AG04449 (cell line): ENCODE data around the genes BIVM and ERCC5.

- RRBS: no CpG with 5 or more reads among the region's 8 CpGs
These were observed 145.3 kb downstream of the CLYBL start for GRCh38 chr13:99751703-99752270.

- RRBS: no CpG with 5 or more reads among the region's 10 CpGs
These were observed 112.7 kb downstream of the ZIC5 start for GRCh38 chr13:99858664-99859497.

DNA sequence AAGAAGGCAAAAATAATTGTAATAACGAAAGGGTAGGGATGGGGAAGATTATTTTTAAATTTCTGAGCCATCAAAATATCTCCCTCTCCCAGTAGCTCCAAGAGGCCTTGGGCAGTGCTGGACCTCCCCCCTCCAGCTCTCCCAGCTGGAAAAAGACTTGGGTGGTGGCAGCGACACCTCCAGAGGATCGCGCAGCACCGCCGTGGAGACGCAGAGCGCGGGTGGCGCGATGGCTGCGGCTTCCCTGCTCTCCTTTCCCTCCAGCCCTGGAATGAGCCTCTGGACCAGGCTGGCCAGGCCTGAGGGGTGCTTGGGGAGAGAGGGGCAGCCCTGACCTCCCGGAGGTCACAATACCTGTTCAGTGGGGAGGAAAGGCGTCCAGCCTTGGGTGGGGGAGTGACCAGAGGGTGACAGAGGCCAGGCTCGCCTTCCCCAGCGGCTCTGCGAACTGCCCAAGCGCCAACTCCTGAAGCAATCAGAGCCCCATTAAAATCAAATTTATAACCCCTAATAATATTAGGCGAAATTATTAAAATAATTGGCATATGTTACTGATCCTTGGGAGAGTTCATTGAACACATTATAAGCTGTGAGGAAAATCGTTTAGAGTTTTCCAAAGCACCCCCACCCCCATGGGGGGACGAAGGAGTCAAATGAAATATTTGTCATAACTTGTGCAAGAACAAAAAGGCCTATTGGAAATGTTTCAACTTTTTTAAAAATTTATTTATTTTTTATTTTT, 6.2 kb downstream of the ZIC2 start:
- RRBS: no CpG with 5 or more reads among the region's 21 CpGs

DNA sequence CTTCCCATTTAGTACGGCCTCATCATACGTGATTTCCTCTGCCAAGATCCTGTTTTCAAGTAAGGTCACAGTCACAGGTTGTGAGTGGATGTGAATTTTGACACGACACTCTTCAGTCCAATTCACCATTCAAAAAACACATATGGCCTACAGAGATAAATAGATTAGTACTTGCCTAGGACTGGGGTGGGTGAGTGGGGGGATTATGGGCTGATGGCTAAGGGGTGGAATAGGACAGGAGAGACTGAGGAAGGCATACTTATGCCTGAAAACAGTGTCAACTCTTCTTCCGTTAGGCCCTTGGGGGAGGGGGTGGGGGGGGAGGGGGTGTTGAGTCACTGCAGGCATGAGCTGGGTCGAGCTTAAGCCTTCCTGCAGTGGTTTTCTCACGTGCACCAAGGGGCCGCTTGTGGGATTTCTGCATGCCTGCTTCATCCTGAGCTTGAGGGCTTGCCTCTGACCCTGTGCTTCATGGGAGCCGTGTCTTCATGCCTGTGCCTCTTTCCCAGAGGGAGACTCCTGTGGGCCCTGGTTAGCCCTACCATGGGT, 185.9 kb downstream of the PCCA start:
- RRBS: no CpG with 5 or more reads among the region's 8 CpGs

DNA sequence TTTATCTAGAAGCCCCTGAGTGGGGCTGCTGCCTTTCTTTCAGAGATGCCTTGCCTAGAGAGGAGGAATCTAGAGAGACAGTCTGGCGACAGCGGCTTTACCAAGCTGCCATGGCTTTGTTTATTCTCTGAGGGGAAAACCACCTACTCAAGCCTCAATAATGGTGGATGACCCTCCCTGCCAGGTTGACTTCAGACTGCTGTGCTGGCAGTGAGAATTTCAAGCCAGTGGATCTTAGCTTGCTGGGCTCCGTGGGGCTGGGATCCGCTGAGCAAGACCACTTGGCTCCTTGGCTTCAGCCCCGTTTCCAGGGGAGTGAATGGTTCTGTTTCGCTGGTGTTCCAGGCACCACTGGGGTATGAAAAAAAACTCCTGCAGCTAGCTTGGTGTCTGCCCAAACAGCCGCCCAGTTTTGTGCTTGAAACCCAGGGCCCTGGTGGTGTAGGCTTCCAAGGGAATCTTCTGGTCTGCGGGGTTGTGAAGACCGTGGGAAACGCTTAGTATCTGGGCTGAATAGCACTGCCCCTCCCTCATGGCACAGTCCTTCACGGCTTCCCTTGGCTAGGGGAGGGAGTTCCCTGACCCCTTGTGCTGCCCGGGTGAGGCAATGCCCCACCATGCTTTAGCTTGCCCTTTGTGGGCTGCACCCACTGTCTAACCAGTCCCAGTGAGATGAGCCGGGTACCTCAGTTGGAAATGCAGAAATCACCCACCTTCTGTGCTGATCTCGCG, 211.9 kb downstream of the GGACT start:
- RRBS: no CpG with 5 or more reads among the region's 15 CpGs

- RRBS: no CpG with 5 or more reads among the region's 4 CpGs
These were observed 198.4 kb downstream of the GGACT start for GRCh38 chr13:100390030-100390750.

DNA sequence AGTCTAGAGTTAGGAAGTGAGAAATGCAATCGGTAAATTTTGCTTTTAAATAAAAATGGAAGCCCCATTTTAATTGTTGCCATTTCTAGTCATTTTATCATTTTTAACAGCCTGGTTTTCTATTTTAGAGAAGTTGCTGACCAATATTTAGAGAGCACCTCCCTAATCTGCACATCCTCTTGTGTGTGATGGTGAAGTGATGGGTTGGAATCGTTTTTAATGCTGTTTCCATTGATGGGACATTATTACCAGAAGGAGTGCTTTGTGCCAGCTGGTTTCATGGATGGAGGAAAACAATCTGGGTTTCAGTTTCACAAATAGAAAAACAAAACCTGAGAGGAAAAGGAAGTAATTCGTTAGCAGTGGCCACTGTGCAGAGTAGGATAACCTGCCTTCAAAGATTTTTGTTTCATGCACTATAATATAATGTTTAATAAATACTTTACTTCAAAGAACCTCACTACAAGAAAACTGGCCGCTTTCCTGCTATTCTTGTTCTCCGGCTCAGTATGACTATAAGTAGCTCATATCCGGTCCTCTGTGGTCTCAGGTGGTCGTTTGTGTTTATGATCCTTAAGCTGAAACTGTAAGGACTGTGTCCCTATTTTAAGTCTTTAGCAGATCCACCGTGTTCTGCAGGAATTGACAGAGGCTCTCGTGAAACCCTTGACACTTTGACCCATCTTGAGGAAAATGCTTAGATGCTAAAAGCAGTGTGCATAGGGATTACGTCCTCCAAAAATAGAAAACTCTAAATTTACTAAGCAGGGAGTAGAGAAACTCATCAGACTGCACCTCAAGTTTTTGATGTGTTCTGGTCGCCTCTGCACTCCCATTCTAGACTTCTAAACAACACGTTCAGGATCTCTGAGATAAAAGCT, 104.7 kb downstream of the GGACT start:
- RRBS: no CpG with 5 or more reads among the region's 12 CpGs

DNA sequence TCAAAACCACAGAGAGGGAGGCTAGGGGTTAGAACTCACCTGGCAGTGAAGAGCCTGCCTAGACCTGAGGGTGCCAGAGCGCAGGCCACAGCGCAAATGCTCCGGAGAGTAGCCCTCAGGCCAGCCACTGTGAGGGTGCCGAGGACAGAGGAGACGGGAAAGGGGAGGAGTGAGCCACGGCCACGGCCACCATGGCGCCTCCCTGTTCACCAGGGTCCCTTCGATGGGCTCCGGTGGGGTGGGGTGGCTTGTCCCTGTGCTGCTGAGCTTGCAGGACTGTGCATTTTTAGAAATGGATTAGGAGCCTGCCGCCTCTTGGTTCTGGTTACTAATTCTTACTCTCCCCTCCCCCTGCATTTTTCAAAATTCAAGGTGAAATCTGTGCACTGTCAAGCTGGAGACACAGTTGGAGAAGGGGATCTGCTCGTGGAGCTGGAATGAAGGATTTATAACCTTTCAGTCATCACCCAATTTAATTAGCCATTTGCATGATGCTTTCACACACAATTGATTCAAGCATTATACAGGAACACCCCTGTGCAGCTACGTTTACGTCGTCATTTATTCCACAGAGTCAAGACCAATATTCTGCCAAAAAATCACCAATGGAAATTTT, 58.8 kb downstream of the GGACT start:
- RRBS: no CpG with 5 or more reads among the region's 15 CpGs

DNA sequence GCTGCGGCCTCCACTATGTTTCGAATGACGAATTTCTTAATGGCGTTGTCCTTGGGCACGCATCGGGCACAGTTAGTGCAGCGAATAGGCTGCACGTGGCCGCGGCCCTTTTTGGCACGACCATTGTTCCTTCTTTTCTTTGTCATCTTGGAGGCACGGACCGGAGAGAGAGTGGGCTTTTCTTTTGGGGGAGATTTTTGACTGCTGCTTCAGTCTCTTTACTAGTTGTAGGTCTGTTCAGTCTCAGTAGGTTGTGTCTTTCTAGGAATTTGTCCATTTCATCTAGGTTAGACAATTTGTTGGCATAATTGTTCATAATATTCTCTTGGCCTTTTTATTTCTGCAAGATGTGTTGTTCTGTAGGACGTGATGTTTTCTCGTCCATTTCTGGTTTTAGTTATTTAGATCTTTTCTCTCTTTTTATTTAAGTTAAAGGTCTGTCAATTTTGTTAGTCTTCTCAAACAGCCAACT, 48.5 kb downstream of the GGACT start:
- RRBS: no CpG with 5 or more reads among the region's 15 CpGs

DNA sequence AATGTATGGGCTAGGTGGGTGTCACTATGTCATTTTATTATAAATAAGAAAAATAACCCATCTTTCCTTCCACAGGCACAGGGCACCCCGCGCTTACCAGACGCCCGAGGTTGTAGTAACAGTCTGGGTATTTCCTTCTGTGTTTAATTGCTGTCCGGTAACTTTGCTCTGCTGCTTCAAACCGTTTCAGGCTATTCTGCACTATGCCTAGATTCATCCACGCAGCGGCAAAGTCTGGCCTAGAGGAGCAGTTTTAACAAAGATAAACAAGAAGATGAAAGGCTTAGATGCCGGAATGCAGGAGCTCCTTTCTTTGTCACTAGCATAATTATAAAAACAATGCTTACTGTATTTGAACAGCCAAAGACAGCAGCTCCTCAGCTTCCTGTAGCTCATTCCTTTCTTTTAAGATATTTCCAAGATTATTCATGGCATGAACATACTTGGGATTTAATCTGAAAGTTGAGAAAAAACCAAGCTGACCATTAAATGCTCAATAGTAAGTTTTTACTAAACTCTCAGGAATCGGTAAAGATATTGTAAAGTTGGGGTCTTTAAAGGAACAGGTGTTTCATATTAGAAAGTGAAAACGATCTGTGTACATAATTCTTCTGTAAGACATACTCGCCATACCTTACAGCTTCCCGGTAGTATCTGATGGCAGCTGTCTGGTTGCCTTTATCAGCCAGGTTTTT, 37.0 kb upstream of the GGACT start:
- RRBS: no CpG with 5 or more reads among the region's 13 CpGs

DNA sequence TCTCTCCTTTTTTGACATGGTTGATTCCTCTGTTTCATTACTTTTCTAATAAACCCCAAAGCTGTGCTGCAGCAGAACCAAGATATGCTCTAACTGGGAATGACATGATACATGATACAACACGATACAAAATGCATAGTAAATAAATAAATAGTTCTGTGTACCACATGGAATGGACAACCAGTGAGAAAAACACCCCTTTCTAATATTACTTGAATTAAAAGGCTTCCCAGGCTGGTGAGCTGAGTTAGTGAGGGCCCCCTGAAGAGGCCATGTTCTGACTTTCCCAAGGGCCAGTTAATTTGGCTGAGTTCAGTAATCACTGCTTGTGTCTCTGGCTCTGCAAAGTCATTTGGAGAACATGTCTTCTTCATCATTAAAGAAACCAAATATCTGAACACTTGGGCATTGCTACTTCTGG, 203.1 kb upstream of the TMTC4 start:
- RRBS: no CpG with 5 or more reads among the region's 1 CpG

DNA sequence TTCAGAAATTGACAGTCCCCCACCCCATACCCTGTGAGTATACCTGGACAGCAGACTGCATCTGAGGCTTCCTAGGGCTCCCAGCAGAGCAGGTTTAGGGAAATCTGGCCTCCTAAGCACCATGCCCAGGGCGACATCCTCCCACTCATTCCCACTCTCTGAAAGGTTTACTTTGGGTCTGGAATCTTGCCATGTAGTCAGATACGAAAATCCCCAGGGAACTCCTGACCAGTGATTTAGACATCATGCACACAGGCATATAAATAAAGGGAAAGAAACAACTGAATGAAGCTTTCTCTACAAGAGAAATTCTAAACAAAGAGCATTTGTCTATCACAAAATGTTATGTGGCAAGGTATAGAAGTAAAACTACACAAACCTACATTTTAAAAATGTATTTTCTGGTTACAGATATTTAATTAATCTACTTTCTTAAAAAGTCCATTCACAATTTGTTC, 795 bp upstream of the NALCN start:
- RRBS: no CpG with 5 or more reads among the region's 2 CpGs

DNA sequence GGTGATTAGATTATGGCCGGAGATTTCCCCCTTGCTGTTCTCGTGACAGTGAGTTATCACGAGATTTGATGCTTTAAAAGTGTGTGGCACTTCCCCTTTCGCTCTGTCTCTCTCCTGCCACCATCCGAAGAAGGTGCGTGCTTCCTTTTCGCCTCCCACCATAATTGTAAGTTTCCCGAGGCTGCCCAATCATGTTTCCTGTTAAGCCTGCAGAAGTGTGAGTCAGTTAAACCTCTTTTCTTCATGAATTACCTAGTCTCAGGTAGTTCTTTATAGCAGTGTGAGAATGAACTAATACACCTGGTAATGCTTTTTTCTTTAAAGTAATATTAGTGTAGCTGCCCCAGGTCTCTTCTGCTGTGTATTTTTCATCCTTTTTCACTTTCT, 9.4 kb upstream of the NALCN start:
- RRBS: no CpG with 5 or more reads among the region's 8 CpGs

GRCh38 chr13:102291900-102292290, 304.9 kb upstream of the TPP2 start:
- RRBS: 25% methylated on average over 3 of the region's 5 CpGs

DNA sequence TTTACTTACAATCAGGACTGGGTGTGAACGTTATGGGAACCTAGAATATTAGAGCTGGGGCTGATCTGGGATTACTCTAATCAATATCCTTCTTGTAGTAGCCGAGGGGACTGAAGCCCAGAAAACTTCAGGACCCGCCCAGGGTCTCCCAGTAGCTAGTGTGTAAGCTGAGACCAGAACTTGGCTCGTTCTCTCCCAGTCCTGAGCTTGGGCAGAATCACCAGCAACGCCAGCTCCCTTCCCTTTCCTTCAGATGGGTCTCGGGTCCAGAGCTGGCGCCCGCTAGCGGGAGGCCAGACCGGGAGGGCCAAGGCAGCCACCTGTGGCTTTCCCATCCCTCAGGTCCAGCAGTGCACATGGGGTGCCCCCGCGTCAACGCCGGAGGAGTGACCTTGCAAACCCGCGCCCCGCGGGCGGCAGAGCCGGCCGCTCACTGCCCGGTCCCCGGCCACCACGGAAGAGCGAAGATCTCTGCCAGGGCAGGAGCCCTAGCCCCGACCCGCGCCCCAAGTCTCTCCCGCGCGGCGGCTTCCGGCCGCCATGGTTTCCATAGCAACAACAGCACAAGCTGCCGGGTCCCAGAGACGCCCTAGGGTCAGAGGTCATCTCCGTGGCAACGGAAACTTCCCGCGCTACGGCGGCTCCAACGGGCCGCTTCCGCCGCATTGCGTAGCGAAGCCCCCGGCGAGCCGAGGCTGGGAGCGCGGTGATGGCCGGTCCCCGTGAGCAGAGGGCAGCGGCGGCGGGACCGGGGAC, 202.6 kb upstream of the TPP2 start:
- RRBS: 4% methylated on average over 34 of the region's 59 CpGs

GRCh38 chr13:102584330-102585049, 12.3 kb upstream of the TPP2 start:
- RRBS: no CpG with 5 or more reads among the region's 4 CpGs

DNA sequence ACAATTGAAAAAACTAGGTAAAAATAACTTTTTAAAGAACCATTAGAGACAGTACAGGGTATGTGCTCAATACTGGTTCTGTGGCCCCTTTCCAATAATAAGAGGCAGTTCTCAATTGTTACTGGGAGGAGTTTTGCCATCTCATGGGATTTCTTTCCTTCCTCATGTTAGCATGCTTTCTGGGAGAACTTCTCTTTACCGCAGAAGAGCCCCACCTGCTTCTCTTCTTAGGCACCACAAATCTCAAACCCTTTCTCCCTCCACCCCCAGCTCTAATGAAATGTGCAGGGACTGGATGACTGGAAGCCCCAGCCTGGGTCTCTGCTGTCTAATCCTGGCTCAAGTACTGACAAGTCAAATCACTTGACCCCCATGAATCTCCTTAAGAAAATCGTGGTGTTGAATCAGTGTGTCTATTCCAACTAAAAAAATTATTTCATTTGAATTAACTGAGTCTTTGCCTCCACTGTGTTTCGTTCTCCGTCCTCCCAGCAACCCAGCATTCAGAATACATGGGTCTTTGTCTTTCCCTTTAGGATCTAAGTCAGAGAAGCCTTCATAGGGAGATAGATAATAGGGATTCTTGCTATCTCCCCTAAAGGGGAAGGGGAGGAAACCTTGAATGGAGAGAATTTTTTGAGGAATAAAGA, 14.5 kb downstream of the METTL21C start:
- RRBS: no CpG with 5 or more reads among the region's 4 CpGs

GRCh38 chr13:102798851-102799581, at the start of gene BIVM:
TSS of gene BIVM (plus strand) at chr13:102799119.
- RRBS: 3% methylated on average over 26 of the region's 69 CpGs

DNA sequence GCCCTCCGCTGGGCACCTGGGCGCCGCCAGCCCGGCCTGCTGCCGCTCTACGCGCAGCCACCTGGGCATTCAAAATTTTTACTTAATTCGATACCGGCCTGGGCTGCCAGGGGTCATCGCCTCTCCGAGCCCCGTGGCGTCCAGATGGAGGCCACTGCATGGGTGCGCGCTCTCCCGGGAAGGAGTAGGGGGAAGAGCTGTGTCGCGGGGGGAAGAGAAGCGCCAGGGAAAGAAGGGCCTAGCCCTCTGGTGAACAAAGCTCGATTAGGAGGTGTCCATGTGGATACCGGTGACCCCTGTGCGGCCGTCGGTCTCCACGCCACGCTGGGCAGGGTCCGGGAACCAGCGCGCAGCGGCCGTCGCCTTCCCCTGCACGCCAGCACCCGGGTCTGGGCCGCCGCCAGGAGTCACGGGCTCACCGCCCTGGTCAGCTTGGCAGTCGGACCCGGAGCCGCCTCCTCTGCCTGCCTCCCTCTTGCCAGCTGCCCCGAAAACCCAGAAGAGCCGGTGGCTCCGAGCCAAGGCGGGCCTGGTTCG, 731 bp downstream of the BIVM start:
- RRBS: 3% methylated on average over 39 of the region's 46 CpGs

DNA sequence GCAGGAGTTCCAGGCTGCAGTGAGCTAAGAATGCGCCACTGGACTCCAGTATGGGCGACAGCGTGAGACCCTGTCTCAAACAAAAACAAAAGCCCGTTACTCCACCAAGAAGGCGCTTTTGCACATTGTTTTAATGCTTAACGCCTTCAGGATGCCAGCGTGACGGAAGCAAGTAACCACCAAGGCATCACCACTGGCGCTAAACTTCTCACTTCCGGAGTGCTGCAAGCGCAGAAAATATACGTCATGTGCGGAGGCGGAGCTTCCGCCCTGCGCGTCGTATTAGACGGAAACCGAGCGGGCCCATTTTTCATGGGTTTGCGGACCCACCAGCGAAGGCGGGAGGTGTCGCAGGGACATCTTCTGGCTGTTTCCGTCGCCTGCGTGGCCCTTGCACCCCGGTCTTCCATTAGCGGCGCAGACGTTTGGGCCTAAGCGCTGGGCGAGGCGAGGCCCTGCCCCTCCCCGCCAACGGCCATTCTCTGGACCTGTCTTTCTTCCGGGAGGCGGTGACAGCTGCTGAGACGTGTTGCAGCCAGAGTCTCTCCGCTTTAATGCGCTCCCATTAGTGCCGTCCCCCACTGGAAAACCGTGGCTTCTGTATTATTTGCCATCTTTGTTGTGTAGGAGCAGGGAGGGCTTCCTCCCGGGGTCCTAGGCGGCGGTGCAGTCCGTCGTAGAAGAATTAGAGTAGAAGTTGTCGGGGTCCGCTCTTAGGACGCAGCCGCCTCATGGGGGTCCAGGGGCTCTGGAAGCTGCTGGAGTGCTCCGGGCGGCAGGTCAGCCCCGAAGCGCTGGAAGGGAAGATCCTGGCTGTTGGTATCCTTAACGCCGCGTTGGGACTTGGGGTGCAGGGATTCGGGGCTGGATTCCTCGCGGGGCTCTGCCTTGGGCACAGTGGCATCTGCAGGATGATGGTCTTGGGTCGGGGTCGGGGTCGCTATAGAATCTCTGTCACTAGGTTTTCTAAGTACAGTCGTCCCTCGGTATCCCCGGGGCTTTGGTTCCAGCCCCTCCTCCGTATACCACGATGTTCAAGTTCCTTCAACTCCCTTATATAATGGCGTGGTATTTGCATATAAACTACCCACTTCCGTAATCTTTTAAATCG, at the start of gene ERCC5:
TSS of gene ERCC5 (plus strand) at position 497 of the 1,111 bp plus-strand sequence.
- RRBS: 2% methylated on average over 7 of the region's 74 CpGs